Diencephalon (tissue), 2 donors: Measurements from ENCODE around the gene ZMYND8.

- RAMPAGE, long total RNA, result no peak
Observed at GRCh38 chr20:46400746-46401494, 5.5 kb downstream of the ELMO2 start.

- RAMPAGE, long total RNA, result no peak
Observed at GRCh38 chr20:46895515-46896322, 1.1 kb downstream of the EYA2 start.

GRCh38 chr20:47032900-47033203 is 138.2 kb downstream of the EYA2 start:
- RAMPAGE, long total RNA, result no peak

- RAMPAGE, long total RNA, result no peak
Observed at GRCh38 chr20:47205474-47205995, 151.0 kb downstream of the ZMYND8 start.

DNA sequence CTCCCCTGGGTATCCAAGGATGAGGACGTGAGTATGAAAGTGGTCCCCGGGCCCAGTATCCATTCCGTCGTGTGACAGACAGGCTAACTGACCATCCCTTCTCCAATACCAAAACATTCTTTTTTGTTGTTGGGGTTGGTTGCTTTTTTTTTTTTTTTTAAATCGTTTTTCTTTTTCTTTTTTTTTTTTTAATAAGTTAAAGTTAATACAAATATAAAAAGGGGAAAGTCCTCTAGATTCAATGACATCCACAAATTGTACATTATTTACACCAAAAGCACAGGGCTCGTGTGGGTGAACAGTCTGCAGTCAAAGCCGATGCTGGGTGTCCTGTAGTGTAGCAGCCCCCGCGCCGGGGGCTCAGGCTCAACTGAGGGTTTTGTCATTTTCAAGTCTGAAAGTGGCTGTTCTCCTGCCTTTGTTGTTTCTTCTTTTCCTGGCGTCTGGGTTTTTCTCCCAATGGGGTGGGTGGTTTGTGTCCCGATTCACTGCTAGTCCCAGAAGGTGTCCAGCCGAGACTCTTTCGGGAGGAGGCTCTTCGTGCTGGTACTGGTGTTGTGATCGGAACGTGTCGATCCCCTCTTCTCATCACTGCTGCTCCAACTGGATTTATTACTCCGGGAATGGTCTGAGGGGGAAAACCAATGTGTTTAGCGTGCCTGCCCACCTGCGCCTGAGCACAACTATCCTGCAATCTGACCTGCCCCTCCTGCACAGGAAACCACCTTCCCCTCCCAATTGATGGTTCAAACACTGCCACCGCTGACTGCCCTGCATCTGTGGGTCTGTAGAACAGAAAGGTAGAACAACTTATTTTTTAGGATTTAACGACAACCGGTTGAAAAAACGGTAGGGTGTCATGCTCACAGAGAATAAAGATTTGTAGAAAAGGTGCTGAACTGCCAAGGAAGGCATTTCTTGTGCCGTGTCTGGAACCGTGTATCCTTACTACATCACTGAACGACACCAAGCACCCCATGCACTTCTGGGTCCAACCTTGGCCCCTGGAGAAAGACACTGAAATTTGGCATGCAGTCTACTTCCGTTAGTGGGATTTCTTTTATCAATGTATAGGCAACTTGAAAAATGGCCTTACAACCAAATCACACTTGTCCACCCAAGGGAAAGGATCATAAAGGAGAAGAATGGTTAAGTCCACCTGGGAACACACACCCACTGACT is 145.8 kb downstream of the ZMYND8 start:
- RAMPAGE, long total RNA, result no peak

DNA sequence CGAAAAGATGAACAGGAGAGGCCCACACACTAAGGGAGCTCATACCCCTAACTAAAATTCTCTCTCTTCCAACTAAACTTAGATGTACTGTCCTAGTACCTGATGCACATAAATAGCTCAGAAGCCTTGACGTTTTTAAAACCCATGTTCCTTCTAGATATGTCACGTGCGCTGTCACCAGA is 142.6 kb downstream of the ZMYND8 start:
- RAMPAGE, long total RNA, result no peak

GRCh38 chr20:47214171-47214585 is 142.3 kb downstream of the ZMYND8 start:
- RAMPAGE, long total RNA, result no peak

GRCh38 chr20:47235896-47236692 is 120.4 kb downstream of the ZMYND8 start:
- RAMPAGE, long total RNA, result no peak

GRCh38 chr20:47278104-47279313 is 78.0 kb downstream of the ZMYND8 start:
- RAMPAGE, long total RNA, result no peak

- RAMPAGE, long total RNA, result no peak
Observed at GRCh38 chr20:47347780-47348357, 8.6 kb downstream of the ZMYND8 start.

DNA sequence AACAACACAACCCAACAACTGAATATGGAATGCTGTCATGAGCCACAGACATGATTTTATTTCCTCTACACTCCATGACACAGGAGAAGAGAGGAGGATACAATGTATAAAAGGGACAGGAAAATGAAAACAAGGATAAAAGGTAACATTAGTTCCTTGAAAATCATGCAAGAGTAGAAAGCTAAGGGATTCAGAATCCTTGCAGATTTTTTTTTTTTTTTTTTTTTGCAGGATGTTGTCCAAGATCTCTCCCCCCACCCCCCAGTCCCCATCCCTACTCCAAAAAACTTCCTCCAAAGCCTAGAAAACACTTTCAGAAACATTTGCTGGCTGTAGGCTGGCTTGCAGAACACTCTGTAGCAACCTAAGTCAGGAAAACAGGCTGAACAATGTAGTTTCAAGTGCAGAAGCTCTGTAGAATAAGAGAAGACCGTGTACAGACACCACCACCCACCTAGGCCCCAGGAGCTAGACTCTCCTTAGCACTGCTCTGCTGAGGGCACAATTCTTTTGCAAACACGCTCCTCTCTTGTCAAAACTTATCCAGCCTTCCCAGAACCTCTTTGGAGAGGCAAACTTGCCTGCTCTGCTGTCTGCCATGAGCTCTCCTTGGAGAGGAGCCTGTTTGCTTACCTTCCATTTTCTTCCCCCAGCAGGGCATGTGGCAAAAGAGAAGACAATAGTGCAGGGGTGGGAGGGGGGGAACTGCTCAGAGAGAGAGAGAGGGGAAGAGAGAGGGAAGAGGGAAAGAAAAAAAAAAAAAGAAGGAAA is 730 bp downstream of the ZMYND8 start:
- RAMPAGE, long total RNA, result no peak

DNA sequence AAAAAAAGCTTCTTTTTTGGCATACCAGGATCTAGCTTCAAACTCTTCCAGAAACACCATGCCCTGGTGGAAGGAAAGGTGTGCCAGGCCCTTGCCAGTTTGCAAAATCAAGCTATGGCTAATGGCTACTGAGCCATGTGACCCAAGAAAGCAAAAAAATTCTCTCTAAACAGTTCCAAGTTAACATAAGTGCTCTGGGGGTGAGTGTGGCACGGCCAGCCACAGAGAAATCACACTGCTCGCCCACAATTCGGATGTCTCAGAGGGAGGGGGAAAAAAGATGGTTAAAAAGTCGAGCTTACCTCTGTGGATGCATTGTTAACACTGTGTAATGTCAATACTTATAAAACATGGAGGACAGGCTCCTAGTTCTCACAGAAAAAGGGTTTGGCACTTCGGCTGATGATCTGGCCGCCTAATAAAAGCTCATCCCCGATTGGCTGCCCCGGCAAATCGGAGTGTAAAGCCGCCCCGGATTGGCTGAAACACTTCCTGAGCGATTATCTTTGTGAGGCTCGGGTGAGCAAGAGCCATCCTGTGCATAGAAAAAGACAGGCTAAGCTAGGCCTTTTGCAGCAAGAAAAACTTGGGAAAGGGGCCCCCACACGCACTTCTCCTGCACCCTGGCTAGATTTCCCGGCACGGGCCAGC is at the start of gene ZMYND8:
Gene ZMYND8 (minus strand): TSS at position 345 of the 651 bp plus-strand sequence.
- RAMPAGE, long total RNA, result start-site peak on the minus strand centred at position 359 of the sequence, 68 bp wide, 620 and 265 reads in 2 replicates

GRCh38 chr20:47411111-47411649 is 54.7 kb upstream of the ZMYND8 start:
- RAMPAGE, long total RNA, result no peak

DNA sequence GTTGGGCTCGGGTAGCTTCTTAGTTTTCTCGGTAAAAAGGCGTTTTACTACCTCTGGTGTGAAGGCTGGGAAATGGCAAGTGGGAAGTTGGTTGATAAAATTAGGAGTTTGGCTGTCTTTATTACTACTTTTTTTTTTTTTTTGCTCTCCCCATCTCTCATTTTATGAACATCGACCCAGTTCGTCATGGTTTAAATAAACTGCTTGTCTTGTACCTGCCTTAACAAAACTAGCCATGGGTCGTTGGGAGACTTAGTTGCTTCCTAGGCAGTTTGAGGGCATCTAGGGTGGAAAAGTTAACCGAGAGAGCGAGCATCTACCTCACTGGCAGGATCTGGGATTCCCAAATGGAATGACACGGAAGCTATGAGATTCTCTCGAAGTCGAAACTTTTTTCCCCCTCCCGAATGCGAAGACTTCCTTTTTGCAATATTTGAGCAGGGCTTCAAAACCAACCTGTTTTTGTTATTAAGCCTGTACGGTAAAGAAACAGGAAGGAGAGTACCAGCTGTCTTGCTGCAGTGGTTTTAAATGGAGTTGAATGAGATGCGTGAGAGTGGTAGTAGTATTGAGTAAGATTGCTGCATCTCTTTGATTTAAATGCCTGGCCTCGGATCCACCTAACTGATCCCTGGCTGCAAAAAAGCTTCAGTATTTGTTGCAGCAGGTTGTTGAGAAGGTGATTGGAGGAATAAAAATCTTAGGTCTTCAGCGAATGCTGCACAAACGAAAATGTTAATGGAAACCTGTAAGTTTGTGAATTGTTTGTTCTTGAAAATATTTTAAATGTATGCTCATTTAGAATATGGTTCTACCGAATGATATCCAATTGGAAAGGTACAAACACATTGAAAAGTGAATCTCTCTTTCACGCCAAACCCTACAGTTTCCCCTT is 1.1 kb downstream of the NCOA3 start:
- RAMPAGE, long total RNA, result no peak

DNA sequence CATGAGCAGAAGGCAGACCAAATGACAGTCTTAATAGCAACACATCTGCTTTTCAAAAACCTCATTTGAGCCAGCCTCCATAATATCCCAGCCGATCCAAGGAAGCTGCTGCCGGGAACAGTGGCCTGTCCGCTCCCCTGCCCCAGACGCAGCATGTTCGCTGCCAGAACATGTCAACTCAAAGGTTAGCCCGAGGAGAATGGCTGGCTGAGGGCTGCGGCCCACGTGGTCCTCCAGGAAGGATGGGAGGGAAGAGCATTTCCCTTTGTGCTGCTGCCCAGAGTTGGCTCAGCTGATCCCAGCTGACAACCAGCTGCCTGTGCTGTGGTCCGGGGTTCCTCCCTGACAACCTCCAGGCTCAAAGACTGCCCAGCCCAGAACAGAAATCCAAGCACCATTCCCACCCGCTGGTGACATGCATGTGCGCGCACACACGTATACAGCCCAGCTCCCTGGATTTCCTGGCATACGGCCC is 102.9 kb downstream of the SULF2 start:
- RAMPAGE, long total RNA, result no peak

DNA sequence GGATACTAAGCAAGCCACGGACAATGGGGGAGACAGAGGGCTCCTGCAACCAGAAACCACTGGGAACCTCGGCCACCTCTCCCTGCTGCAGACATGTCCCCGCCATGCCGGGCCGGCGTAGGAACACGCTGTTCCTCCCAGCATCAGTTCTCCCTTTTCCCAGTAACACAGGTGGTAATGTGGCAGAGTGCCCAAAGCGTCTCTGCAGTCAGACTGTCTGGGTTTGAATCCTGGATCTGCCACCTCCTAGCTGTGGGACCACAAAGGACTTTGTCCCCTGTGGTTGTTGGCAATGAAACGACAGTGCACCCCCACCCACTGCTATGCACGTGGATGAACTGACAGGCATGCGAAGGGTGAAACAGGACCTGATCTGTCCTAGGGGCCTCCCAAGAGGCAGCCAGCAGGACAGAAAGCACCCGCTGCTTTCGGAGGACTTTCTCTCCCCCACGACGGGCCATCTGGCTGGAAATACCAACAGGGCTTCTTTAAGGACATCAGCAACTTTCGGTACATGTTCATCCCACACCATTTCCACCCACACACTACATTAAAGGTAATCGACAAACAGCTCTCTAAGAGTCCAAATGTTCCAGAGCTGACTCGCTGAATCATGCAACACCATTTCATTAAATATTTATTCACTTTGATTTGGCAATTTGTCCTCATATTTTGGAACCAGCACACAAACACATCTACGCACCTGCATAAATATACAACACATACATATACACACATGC is 74.0 kb downstream of the SULF2 start:
- RAMPAGE, long total RNA, result no peak

DNA sequence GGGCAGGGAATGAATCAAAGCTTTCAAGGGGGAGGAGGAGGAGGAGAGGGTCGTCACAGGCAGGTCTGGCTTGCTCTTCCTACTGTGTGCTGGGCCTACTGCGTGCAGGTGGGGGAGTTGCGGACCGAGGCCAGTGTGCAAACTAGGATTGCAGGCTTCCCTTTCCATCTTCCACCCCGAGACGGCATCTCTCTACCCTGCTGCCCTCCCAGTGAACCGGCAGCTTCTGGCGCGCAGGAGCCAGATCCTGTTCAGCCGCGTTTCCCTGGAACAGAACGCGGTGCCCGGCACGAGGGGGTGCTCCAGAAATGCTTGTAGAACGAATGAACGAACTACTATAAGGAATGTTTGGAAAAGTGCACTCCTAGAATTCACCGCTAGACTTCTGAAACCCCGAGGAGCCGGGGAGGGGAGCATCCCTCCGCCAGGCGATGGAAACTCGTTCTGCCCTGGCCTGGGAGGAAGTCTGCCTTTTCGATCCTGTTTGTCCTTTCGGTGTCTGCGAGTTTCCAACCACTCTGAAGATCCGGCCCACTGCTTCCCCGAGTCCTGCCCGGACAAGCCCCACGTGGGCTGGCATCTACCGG is 820 bp downstream of the SULF2 start:
- RAMPAGE, long total RNA, result no peak

DNA sequence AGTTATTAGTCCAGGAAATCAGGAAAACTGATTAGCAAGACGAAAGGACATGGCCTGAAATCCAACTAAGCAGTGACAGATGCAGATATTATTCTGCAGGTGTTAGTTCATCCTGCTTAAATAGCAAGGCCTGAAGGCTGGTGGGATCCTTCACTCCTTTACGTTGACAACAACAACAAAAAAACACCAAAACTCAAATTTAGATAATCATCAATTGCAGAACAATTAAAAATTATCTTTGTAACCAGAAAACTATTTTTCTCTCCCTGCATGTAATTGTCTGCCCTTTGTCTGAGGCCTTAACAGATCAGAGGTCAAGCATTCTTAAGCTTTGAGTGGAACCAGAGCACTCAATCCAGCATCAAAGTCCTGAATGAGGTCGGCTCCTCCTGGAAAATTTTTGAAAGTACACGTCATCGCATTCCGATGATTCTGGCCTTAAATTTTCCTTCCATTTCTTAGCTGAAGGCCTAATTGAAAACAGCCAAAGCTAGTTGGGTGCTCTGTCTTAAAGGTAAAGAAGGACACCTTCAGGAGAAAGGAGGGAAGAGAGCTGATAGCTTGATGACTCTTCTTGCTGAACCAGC is 510.1 kb upstream of the SULF2 start:
- RAMPAGE, long total RNA, result no peak

DNA sequence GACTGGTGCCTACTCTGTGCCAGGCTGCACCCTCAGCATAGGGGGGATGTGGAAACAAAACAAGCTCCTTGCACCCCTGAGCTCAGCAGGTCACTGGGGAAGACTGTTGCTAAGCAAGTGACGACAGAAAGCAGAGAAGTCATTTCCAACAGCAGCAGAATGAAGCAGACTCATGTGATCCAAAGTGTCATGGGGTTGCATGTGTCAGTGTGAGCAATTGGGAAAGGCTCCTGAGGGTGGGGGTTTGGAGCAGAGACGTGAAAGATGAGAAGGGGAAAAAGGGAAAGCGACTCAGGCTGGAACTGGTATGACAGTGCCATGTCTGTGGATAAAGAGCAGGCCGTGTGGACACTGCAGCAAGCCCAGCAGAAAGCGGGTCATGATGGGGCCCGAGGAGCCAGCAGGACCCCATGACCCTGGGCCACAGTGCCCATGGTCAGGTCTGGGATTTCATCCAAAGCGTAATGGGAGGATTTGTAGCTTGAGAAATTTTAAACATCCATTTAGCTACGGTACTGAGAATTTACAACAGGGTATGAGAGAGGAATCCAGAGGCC is 363.8 kb downstream of the PREX1 start:
- RAMPAGE, long total RNA, result no peak

DNA sequence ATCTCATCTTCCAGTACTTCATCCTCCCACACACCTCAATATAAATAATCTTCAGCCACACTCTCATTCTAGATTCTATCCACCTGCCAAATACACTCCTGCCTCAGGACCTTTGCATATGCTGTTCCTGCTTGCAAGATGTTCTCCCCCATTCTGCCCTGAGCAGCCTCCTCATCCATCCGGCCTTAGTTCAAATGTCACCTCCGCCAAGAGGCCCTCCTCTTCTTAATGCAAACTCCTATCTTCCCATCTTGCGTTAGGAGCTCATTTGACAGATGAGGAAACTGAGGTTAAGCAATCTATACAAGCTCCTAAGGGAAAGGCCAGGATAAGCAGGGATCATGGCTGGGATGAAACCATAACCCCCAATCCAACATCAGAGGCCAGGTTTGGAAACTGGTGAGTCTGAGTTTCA is 77.3 kb downstream of the PREX1 start:
- RAMPAGE, long total RNA, result no peak